AG09309 (cell line): Measurements from ENCODE around the genes SERPINF2 and DPH1.

GRCh38 chr17:1742339-1743032 lies at the start of gene SERPINF2:
TSS of gene SERPINF2 (plus strand) at chr17:1742871.
- RRBS = no CpG with 5 or more reads among the region's 8 CpGs

DNA sequence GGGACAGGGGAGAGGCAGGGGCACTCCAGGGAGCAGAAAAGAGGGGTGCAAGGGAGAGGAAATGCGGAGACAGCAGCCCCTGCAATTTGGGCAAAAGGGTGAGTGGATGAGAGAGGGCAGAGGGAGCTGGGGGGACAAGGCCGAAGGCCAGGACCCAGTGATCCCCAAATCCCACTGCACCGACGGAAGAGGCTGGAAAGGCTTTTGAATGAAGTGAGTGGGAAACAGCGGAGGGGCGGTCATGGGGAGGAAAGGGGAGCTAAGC lies 248 bp downstream of the SERPINF1 start:
- RRBS = no CpG with 5 or more reads among the region's 6 CpGs

GRCh38 chr17:1879160-1879710 lies 49.4 kb downstream of the RPA1 start:
- RRBS = no CpG with 5 or more reads among the region's 20 CpGs

DNA sequence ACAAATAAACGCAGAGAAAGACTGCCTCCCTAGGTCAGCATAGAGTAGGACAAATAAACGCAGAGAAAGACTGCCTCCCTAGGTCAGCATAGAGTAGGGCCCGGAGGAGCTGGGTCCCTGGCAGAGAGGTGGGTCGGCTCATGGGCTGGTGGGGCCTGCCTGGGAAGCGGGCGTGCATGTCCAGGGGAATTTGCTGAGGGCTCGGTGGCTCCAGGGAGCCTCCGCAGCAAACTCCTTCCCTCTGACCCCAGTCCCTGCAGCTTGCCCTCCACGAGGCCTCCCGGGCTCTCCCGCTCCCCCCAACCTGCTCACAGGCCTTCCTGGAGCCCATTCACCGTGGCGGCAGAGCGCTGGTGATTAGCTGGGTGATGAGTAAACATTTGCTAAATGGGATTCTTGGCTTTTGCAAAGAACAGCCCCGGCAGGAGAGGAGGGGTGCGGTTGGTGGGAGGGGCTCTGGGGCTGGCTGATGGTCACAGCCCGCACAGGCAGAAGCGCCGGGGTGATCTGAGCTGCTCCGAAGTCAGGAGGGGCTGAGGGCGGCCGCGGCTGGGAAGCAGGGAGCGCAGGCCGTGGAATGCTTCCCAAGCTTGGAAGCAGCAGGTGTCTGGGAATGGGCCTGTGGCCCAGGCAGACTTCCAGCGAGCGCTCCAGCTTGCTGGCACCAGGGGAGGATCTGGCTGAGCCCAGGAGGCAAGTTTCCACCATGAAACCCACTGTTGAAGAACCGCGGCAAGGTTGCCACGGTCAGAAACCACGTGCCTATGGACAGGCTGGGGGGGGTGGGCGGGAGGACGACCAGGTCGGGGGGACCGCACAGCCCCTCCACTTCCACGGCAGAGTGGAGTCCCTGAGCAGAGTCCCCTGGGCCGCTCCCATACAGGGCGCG lies 93.0 kb downstream of the RTN4RL1 start:
- RRBS = 3% methylated on average over 5 of the region's 39 CpGs

DNA sequence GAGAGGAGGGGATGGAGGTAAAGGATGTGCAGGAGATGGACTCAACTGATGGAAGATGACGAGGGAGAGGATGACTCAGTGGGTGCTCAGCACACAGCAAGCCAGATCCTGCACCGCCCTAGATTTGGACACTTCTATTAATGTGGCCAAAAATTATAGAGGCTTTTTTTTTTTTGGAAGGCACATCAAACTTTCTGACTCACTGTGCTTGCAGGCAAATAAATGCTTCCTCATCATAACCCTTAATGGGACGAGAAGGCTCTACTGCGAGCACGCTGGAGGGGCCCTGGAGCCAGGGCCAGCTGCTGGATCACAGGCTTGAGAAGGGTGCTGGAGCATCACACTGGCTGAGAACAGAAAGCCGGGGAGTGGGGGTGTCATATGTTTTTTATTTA lies 36.0 kb downstream of the RTN4RL1 start:
- RRBS = no CpG with 5 or more reads among the region's 6 CpGs

DNA sequence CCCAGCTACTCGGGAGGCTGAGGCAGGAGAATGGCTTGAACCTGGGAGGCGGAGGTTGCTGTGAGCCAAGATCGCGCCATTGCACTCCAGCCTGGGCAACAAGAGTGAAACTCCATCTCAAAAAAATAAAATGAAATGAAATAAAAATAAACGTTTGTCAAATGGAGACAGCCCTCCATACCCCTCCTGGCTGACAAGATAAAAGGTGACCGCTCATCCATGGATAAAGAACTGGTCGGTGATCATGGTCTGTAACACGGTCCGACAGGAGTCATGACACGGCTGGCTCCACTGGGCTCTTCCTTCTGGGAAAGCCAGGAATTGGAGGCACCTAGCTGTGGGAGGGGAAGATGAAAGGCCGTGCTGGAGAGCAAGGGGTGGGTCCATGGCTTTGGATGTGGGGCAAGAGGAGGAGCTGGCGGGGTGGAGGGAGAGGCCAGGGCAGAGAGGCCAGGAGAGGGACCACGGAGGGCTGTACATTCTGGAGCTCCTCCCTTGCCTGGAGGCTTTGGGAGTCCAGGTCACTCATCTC lies 13.9 kb downstream of the RTN4RL1 start:
- RRBS = no CpG with 5 or more reads among the region's 13 CpGs

DNA sequence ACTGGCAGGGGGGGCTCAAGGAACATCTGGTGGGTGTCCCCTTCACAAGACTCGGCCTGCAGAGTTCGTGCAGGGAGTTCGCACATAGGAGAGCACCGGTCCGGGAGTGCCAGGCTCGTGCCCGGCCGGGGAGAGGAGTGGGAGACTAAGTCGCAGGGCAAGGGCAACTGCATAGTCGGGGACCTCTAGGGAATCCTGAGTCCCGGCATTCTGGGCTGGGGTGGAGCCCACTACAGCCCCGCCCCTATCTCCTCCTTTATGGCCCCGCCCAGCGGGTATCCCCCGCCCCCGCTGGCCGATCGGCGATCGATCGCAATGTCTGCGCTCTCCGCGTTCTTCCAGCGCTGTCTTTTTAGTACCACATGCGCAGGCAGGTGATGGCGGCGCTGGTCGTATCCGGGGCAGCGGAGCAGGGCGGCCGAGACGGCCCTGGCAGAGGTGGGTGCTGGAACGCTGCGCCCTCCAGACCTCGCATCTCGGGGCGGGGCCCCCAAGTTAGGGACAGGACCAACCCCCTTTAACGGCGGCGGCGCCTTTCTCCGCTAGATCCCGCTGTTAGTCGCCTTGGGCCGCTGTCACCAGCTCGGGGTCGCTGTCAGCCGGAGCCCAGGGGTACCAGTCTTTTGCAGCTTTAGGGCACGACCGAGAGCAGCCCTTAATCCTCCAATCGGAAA lies at the start of gene DPH1:
Gene DPH1, plus strand, starts transcription at position 361 of the 674 bp plus-strand sequence.
- RRBS = 8% methylated on average over 4 of the region's 53 CpGs

DNA sequence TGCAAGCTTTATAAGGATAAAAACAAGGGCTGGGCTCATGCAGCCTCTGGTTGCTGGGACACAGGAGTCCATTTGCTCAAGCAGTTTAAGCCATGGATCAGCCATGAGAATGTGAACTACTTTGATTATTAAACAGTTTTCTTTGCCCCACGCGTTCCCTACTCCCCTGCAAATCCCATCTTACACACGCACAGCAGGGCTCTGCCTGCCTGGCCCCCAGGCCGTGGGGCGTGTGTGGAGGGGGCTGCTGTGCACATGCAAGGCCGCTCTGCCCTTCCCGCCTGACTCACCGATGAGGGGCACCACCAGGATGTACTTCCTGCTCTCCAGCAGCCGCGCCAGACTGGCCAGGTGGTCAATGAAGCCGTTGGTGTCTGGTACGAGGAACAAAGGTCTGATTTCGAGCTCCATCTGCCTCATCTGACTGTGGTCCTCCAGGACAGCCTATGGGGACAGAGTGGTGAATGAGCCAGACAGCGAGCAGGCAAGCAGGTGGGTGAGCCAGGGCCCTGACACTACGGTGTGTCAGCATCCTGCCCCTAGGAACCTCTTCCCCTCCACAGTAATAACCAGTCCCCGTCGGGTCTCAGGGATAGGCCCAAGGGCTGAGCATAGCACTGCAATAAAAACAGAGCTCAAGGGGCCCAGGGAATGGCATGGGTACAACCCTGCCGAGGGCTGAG lies 13.7 kb downstream of the HIC1 start:
- RRBS = no CpG with 5 or more reads among the region's 18 CpGs

- RRBS = no CpG with 5 or more reads among the region's 2 CpGs
Measured at GRCh38 chr17:2088521-2088942, 33.6 kb downstream of the HIC1 start.

GRCh38 chr17:2178717-2179410 lies 124.0 kb downstream of the HIC1 start:
- RRBS = no CpG with 5 or more reads among the region's 13 CpGs

- RRBS = 5% methylated on average over 3 of the region's 5 CpGs
Measured at GRCh38 chr17:2244360-2245095, 59.1 kb downstream of the SMG6 start.

- RRBS = no CpG with 5 or more reads among the region's 7 CpGs
Measured at GRCh38 chr17:2323696-2324722, 12.2 kb downstream of the TSR1 start.

DNA sequence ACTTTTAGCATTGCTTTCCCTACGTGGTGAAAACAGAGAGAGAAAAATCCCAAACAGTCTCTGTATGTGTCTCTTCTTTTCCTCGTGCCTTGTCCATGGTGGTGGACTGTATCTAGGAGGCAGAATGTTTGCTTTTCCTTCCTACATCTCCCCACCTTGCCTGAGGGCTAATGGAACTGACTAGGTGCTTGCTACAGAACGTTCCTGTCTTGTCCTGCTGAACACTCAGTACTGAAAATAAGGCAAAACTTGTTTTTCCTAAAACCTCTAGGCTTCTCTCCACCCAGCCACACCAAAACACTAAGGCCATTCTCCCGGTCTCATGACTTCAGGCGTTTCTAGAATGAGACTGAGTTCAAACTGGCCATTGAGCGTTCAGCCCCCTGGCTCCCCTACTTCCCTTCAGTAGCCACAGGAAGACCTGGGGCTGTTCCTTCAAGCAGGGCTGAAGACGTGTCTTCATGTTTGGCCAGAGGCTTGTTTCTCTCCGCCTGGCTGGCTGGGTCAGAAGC lies 26.0 kb downstream of the MNT start:
- RRBS = no CpG with 5 or more reads among the region's 8 CpGs

DNA sequence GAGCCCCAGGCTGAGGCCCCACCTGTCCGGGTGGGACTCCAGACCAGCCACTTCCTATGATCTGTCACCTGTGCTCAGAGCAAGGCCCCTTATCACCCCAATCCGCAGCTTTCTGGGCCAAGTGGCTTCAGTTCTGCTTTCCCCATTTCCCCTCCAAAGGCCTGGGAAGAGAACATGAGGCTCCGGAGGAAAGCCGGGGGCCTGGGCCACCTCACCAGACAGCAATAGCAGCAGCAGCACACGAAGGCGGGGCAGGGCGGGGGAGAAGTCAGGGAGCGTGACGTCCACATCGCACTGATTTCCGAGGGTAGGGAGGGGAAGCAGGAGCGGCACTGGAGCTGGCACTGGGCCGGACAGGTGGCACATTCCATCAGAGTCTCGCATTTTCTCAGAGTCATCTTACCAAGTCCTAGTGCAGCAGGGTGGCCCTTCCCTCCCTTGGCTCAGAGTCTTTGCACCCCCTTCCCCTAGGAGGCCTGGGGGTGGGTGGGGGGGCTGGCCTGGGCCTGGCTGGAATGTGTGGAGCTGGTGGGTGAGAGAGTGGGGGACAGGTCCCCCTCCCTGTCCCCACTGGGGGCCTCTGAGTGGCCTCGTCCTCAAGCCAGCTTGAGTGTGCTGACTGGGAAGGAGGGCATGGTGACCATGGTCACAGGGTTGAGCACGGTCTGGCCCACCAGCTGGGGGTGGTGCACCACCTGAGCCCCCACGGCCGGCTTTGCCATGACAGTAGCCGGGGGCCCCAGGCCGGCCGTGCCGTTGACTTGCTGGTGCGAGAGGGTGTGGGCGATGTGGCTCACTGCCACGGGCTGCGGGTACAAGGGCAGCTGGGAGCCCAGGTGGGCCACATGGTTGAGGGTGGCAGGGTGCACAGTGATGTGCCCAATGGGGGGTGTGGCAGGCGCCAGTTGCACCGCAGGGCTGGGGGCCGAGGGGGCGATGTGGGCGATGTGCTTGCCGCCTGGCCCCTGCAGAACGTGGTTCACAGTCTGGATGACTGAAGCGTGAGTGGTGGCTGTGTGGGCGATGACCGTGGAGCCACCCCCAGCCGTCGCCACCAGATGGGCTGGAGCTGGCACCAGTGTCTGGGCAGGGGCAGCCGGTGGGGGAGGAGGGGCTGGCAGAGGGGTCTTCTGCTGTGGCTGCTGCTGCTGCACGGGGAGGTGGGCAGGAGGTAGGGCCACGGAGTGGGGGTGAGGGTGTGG lies 14.2 kb downstream of the MNT start:
- RRBS = no CpG with 5 or more reads among the region's 41 CpGs

DNA sequence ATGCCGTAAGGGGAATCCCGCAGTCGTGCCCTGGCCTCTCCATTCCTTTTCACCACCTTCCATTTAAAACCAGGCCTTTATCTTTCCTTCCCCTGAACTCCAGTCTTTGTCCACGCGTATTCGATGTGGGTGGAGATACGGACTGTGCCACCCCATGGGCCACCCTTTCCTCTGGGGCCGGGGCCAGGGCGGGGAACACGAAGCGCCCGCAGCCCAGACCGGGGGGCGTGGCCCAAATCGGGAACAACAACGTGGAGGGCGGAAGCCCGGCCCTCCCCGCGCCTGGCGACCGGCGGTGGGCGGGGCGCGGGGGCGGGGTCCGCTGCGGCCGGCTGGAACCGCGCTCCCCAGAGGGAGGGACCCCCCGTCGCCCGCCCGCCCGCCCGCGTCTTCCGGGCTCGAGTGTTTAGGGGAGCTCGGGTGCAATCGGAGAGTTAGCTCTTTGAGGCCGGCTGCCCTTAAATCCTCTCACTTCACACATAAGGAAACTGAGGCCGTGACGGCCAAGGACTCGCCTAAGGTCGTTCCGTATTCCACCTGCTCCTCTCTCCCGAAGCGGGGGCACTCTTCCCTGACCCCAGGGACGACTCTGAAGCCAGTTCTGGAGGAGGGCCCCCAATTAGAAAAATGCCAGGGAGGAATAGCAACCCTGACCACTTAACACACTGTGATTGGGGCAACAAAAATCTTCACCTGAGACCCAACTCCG lies 1.1 kb upstream of the MNT start:
- RRBS = 3% methylated on average over 27 of the region's 53 CpGs

DNA sequence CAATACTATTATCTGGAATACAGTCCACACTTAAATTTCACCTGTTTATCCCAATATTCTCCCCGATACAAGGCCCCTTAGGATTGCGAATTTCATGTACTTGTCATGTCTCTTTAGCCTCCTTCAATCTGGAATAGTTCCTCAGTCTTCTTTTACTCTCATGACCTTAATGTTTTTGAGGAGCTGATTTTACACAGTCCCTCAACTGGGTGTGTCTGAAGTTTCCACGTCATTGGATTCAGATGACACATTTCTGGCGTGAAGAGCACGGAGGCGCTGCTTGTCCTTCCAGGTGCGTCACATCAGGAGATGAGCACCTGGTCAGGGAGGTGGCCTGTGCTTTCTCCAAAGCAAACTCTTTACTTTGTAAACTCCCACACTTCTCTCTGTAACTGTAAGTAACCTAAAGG lies 52.4 kb upstream of the MNT start:
- RRBS = no CpG with 5 or more reads among the region's 7 CpGs

DNA sequence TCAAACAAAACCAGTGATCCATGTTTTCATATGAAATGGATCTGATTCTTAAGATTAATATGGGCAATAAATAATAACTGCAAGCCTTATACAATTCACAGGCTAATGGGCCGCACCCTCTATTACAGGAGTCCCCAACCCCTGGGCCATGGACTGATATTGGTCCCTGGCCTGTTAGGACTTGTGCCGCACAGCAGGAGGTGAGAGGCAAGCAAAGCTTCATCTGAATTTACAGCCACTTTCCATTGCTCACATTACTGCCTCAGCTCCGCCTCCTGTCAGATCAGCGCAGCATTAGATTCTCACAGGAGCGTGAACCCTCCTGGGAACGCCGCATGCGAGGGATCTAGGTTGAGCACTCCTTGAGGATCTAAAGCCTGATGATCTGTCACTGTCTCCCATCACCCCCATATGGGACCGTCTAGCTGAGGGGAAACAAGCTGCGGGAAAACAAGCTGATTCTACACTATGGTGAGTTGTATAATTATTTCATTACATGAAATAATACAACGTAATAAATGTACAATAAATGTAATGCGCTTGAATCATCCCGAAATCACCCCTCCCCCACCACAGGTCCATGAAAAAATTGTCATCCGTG lies 26.7 kb downstream of the METTL16 start:
- RRBS = no CpG with 5 or more reads among the region's 14 CpGs

GRCh38 chr17:2595014-2595497 lies 1.6 kb downstream of the PAFAH1B1 start:
- RRBS = no CpG with 5 or more reads among the region's 8 CpGs

GRCh38 chr17:2688846-2690017 lies 22.3 kb downstream of the CLUH start:
- RRBS = 69% methylated on average over 3 of the region's 51 CpGs

DNA sequence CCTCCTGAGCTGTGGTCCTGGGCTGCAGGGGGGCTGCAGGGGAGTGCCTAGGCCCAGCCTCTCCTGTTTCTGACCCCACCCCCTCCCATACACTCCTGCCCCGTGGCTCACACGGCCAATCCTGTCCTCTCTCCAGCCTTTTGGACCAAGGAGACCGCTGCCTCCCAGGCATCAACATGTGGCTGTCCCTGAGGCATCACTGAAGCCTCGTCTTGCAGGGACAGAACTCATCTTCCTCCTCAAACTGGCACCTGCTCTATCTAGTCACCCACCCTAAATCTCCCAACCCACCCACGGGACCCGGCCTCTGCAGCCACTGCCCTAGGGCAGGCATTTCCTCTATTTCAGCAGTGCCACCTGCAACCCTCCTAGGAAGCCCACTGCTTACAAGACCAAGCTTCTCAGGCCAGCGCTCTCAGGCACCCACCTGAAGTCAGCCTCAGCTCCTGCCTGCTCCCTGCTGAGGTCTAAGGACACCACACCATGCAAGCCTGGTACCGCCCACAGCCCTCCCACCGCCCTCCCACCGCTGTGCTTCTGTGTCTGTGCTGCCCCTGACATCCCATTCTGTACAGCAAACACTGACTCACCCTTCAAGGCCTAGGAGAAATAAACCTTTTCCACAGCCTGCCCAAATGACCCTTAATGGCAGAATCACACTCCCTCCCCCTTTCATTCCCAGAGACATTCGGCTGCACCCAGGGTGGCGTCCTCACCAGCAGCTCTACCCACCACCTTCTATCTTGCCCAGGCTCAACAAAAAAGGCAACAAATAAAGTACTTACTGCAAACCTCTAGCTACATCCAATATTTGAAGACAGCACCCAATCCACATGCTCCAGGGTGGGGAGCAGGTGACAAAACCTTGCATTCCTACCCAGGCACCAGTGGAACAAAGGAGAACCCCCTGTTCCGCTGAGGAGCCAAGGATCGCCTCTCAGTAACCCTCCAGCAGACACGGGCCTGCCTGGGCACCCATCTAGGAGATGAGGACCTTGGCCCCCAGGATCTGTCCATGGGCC lies 6.3 kb downstream of the CLUH start:
- RRBS = no CpG with 5 or more reads among the region's 15 CpGs